Bronchial epithelial cell (primary cell): ENCODE measurements around the gene CDC42BPG.

GRCh38 chr11:64320298-64321212 lies 2.6 kb downstream of the PRDX5 start:
- RRBS, 2 experiments, result no CpG with 5 or more reads among the region's 13 CpGs

GRCh38 chr11:64342446-64343099 lies 2.6 kb downstream of the CCDC88B start:
- RRBS, 2 experiments, result no CpG with 5 or more reads among the region's 40 CpGs

DNA sequence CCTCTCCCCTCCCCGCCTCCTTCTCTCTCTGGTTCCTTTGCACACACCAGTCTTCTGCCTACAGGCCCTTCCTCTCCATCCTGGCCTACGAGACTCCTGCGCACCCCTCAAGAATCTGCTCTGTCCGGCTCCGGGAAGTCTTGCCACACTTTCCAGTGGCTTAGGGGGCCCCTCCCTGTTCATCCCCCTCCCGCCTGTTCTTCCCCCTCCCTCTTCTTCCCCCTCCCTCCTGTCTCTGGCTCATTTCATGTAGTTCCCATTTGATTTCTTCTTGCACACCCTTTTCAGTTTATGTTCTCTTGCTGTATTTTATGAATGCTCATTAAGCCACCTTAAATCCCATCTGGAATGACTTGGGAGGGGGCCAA lies 50.8 kb downstream of the RPS6KA4 start:
- RRBS, 2 experiments, result no CpG with 5 or more reads among the region's 6 CpGs

- RRBS, 2 experiments, result no CpG with 5 or more reads among the region's 31 CpGs
These were observed 90.6 kb downstream of the RPS6KA4 start for GRCh38 chr11:64449406-64450188.

DNA sequence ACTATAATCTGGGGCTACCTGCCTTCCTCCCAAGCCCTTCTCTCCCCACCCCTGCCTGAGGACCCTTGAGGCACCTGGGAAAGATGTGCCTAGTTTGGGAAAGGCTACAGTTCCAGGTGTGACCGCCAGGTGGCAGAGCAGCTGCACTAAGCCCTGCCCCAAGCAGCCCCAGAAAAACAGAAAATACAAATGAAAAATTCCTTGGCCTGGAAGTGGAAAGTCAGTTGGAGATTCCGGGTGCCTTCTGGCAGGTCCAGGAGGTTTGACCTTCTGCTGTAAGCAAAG lies 2.3 kb upstream of the SLC22A11 start:
- RRBS, 2 experiments, result no CpG with 5 or more reads among the region's 2 CpGs

- RRBS, 2 experiments, result no CpG with 5 or more reads among the region's 19 CpGs
These were observed 29.5 kb downstream of the SLC22A12 start for GRCh38 chr11:64620276-64621221.

GRCh38 chr11:64629533-64630032 lies 38.6 kb downstream of the SLC22A12 start:
- RRBS, 2 experiments, result no CpG with 5 or more reads among the region's 9 CpGs

GRCh38 chr11:64661137-64661828 lies 61.7 kb downstream of the NRXN2 start:
- RRBS, 2 experiments, result no CpG with 5 or more reads among the region's 9 CpGs

- RRBS, 2 experiments, result no CpG with 5 or more reads among the region's 10 CpGs
These were observed 47.7 kb downstream of the NRXN2 start for GRCh38 chr11:64675169-64675813.

DNA sequence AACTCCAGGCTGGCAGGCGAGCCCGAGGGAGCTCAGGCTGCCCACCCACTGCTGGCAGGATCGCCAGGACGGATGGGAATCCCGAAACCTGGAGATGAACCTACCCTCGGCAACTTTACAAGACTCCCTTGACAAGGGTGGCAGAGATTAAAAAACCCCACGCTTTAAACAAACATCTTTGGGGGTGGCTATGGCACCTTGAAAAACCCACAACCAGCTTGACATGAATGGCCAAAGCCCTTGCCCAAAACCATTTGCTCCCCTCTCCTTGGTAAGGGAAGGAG lies 5.1 kb upstream of the PYGM start:
- RRBS, 2 experiments, result no CpG with 5 or more reads among the region's 7 CpGs

DNA sequence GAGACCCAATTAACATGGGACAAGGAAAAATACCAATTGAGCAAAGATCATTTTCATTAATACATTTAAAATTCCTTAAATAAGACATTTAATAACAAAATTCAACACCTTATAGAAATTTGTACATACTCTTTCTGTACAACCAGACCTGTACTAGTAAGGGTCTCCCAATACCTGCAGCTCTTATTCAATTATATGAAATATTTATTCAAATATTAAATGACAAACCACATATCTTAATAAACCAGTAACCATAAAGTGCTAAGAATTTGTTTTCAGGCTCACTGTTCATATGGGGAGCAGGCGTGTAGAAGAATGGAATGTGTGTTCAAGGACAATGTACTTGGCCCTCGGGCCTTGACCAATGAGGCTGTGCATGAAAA lies 4.4 kb downstream of the SF1 start:
- RRBS, 2 experiments, result no CpG with 5 or more reads among the region's 2 CpGs

DNA sequence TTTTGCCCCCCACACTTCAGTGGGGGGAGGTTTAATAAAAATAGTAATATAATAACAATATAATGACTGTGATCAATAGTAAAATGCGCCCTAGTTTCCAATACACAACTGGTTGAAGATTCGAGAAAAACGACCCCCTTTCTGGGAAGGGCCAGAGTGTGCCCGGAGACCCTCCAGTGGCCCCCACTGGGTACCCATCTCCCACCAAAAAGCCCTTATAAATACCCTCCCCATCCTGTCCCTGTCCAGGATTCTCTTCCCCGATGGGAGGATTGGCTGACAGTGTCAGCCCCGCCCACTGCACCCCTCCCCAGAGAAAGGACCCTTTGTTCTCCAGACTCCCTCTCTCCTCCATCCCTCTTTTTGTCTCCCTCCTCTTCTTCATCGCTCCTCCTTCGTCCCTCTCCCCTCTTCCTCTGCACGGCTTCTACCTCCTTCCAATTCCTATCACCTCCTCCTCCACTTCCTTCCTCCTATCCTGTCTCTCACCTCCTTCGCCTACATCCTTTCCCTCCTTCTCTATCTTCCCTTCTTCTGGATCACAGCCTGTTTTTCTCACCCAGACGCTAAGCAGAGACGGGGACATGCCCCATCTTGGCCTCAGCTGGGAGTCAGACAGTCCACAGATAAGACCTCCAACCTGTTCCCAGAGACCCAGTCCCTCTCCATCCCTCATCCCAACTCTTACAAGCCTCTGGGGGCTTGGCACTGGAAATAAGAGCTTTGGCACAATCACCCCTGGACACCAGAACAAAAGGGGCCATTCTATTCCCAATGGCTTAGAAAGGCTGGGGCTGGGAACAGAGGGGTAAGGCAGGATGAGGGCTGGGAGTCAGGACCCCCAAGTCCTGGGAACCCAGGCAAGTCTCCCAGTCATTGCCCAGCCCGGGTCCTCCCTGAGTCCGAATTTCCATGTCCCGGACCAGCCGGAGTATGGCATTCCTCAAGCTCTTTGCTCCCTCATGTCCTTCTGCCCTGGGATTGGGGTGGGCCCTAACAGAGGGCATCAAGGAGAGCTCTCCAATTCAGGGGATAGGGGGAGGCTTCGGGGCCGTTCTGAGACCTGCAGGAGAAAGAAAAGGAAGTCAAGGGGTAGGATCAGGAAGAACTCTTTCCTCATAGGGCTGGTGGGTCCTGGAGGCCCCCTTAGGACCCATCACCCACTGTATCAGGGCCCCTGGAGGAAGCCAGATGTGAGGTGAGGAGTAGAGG lies 13.5 kb upstream of the MEN1 start:
- RRBS, 2 experiments, result no CpG with 5 or more reads among the region's 18 CpGs

DNA sequence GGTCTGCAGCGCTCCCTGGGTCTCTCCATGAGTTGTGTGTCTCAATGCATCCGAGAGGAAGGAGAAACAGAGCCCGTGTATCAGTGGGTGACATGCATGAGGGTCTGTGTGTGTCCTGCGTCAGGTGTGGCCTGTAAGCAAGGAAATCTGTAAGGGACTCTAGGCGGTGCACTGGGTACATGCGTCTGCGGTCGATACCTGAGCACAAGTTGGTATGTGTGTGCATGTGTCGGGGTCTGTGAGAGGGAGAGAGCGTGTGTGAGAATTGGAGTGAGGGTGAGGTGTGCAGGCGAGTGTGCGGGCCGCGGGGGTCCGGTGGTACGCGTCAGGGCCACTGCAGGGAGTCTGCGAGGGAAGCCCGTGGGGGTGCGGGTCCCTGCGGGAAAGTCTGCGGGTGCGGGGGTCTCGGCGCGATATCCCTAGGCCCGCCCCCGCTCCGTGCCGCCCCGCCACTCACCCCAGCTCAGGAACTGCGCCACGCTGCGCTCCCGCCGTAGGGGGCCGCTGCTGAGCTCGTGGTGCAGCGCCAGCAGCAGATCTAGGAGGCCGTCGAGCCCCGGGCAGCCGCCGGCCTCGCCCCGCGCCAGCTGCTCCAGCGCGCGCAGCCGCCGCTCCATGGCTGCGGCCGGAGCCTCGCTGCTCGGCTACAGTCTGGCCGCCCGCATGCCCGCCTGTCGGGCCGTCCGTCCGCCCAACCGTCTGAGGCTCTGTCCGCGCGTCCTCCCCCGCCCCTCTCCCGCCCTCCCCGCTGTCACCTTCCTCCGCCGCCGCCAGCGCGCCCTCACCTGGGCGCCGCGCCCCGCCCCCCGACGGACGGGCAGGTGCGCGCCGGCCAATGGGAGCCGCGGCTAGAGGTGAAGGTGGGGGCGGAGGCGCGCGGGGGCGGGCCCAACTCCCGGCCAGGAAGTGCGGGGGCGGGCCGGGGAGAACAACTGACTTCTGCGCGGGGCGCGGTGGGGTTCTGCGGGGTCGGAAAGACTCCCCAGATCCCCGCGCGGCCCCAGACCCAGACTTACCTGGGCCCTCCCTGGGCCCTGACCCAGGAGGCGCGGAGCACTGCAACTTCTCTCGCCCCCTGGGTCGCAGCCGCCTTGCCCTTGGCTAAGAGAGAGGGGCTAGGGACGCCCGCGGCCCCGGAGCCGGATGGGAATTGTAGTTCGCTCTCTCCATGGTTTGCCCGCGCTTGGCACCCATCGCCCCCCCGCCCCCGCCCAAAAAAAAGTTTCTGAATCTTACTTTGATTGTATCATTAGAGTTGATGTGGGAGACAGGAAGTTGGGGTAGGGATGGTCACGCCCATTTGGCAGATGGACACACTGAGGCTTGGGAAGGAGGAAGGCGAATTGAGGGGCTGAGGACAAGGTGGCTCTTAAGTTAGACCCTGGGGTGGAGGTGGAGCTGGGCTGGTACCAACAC lies at the start of gene CDC42BPG:
TSS of gene CDC42BPG (minus strand) at position 701 of the 1,416 bp plus-strand sequence.
- RRBS, 2 experiments, result under 1 to 1% methylated on average over 20 of the region's 123 CpGs

DNA sequence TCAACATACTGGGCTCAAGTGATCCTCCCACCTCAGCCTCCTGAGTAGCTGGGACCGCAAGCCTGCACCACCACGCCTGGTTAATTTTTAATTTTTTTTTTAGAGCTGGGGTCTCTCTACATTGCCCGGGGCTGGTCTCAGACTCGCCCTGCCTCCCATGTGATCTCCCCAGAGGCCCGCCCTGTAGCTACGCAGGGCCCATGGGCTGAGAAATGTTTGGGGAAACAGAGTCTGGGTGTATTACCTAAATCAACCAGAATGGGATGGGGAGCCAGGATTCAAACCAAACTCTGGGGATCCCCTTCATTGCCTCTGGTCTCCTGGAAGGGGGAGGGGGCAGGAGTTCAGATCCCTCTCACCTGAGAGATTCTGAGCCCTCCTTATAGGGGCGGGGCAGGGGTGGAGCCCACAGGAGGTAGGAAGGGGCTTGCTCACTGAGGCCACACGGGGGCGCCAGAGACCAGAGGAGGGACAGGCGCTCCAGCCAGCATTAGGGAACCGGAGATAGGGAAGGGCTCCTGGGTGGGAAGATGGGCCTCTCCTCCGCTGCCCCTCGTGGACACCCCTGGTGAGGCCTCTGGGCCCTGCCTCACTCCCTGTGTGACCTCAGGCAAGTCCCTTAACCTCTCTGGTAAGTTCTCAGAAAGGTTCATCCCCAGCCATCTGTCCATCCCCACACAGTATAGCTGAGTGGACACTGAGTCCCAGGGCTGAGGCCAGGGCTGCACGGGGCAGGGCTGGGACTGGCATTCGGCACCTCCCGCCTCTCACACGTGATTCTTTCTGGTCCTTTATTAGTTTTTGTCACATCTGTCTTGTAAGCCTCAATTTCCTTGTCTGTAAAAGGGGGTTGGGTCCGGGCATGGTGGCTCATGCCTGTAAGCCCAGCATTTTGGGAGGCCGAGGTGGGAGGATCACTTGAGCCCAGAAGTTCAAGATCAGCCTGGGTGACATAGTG lies 2.7 kb upstream of the CDC42BPG start:
- RRBS, 2 experiments, result no CpG with 5 or more reads among the region's 19 CpGs

- RRBS, 2 experiments, result no CpG with 5 or more reads among the region's 8 CpGs
These were observed 4.3 kb upstream of the CDC42BPG start for GRCh38 chr11:64848674-64849213.

DNA sequence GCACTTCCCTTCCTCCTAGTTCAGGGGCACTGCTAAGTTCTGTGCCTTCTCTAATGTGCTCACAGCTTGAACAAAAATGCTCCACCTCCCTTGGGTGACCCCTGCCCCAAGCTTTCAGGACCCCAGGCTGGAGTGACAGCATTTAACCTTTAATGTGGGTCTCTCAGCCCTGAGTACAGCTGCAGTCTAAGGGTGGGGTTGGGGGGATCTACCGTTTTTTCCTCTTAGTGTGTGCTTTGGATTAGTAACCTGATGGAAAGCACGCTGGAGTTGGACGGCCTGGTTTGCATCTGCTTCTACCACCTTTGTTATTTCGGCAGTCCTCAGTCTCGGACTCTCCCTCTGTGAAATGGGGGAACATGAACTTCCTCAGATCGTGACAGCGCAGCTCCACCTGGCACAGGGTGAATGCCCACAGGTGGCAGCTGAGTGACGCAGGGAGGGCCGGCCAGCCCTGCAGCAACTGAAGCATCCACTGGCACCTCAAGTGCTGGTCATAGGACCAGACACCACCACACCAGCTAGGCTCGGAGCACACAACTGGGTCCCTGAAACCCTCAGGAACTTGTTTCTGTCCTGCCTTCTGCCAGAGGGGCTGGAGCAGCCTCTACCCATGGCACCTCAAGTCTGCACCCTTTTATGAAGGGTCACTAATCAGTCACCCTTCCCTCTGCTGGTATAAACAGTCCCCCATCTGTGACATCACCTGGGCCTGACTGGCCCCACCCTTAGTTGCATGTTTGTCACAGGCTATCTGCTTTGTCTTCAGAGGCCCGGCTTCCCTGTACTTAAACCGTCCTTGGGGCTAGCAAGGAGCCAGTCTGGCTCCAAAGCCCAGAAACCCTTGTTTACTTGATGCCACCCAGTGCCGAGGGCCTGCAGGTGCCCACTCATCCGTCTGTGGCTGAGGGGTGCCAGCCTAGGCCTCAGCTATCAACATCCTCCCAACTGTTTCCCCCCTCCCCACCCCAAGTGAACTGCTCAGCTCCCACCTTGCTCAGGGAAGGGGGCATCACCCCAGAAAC lies 7.4 kb upstream of the CDC42BPG start:
- RRBS, 2 experiments, result no CpG with 5 or more reads among the region's 14 CpGs

- RRBS, 2 experiments, result no CpG with 5 or more reads among the region's 13 CpGs
These were observed 6.2 kb downstream of the EHD1 start for GRCh38 chr11:64872133-64872678.

- RRBS, 2 experiments, result no CpG with 5 or more reads among the region's 7 CpGs
These were observed 3.8 kb upstream of the GPHA2 start for GRCh38 chr11:64939467-64939825.

GRCh38 chr11:64988304-64989213 lies 8.2 kb downstream of the BATF2 start:
- RRBS, 2 experiments, result no CpG with 5 or more reads among the region's 9 CpGs

GRCh38 chr11:64996471-64996692 lies 389 bp downstream of the BATF2 start:
- RRBS, 2 experiments, result no CpG with 5 or more reads among the region's 4 CpGs